Metastatic Breast Carcinoma in the Ovary (tissue), 3 donors: ENCODE measurements around the genes RFX5 and TCHHL1.

GRCh38 chr1:150852302-150852735 lies 24.1 kb downstream of the ARNT start:
- PRO-cap, 3 experiments = no peak in any of the 3 experiments

DNA sequence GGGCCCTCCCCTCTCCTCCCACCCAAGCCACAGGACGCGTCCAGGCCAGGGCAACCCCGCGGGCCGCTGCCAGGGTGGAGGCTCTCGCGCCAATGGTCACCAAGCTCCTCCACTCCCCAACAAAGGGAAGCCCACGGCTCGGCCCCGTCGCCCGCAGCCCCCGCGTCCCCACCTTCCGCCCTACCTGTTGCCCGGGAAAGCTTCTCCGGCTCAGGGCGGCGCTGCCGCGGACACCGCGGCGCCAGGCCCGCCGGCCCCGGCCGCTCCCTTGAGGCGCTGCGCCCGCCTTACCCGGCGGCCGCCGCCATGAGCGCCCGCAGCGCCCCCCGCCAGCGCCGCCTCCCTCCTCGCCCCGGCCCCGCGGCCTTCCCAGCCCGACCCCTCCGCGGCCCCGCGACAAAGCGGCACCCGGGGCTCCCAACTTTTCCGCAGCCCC lies 483 bp downstream of the CERS2 start:
- PRO-cap, 3 experiments = peak in 3 of 3 experiments; most common plus-strand start position 32 of the sequence (in 1); most common minus-strand start position 318 of the sequence (in 2)

GRCh38 chr1:151000258-151000938 lies 6.3 kb downstream of the MINDY1 start:
- PRO-cap, 3 experiments = no peak in any of the 3 experiments

- PRO-cap, 3 experiments = no peak in any of the 3 experiments
Measured at GRCh38 chr1:151051046-151052333, 3.9 kb downstream of the C1orf56 start.

GRCh38 chr1:151133337-151133902 lies 13.0 kb downstream of the SEMA6C start:
- PRO-cap, 3 experiments = no peak in any of the 3 experiments

GRCh38 chr1:151145561-151146521 lies 590 bp downstream of the SEMA6C start:
- PRO-cap, 3 experiments = no peak in any of the 3 experiments

DNA sequence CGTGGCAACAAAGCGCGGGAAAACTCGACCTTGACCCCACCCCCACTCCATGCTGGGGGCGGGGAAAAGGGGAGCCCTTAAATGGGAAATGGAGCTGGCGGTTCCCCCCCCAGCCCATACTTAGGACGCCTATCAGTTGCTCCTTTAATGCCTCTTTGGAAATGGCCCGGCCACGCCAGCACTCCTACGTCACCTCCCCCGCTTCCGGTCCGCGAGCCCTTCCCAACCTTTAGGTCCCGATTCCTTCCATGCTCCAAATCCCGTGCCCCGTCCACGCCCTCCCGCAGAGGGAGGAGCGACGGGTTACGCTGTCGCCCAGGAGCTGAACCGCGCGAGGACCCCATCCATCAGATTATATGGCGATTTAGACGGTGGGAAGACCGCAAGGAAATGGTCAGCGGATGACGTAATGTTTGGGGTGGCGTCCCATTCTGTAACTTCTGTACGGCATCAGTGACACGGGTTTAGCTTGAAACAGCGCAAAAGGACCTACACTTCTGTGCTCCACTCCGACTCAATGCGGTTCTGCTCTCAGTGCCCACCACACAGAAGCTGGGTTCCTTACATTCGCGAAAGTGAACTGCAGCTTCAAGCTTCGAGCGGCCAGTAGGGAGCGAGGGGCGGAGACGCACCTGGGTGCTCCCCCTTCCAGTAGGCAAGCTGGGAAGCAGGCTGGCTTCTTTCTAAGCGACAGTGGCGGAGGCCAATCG lies 628 bp upstream of the ZNF687 start:
- PRO-cap, 3 experiments = peak in 3 of 3 experiments; most common plus-strand start position 232 of the sequence (in 2); most common minus-strand start position 577 of the sequence (in 2)

DNA sequence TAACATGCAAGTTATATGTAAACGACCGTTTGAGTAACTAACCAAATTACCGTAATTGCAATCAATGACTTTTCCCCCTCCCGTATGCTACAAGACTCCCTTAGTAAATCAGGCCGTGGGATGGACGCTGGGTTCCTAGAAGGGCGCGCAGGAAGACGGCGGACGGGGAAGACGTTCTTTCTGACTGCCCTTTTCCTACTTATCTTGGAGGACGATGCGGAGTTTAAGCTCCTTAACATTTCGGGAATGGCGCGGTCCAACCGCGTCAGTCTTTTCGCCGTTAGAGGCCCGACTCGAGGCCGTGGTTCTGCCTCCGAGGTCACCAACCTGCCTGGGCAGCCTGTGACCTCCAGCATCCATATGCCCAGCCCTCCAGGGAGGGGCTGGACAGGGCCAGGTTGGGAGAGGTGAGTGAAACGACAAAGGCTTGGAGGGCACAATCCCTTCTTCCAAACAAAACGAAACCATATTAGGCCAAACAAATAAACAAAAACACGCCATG lies 768 bp upstream of the PI4KB start:
- PRO-cap, 3 experiments = peak in 1 of 3 experiments; most common plus-strand start position 103 of the sequence (in 1)

DNA sequence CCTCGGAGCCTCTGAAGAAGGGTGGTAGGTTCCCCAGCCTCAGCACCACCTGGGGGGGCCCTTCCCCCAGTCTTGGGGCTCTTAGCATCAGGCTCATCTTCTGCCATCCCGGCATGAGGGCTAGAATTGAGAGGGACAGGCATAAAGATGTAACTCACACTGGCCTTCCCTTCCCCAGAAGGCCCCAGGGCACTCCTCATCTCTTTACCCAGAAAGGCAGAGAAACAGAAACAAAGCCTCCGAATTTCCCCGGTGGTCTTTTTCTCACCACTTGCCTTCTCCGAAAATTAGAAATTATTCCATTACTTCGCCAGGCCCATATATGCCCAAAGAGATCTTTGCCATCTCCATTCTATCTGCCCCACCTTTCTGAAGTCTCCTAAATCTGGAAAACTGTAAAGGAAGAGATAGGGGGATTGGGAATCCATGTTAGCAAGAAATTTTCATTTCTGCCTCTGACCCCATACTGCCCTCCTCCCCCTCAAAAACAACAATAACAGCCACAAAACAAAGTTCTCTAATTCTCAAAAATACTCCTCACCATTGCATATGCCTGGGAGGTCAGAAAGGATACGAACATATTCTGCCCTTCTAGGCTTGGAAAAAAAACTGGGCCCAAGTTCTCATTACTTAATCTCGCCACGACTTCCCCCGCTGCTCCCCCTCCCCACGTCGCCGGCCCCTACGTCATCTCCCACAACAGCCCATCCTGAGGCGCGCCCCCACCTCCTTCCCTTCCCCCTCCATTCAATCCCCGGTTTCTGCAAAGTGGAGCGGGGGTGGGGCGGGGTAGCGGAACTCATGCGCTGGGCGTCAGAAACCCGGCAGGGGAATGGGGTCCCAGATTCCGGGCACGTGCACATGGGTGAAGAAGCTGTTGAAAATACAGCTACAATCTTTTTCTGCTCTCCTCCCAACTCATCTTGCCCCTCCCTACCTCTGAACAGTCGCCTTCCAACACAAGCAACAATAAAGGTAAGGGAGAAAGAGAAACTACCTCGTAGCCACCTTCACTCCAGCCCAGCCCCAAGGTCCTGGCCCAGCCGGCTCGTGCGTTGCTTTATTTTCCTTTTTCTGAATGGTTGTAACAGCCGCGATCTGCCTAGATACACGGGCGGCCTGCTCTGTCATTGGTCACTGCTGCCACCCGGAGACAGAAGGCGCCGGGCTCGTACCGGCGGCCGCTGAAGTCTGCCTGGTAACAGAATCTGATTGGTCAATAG lies at the start of gene RFX5:
TSS of gene RFX5 (minus strand) at position 1,039 of the 1,223 bp plus-strand sequence.
- PRO-cap, 3 experiments = peak in 3 of 3 experiments; most common plus-strand start position 827 of the sequence (in 1); most common minus-strand start position 1,036 of the sequence (in 2)

DNA sequence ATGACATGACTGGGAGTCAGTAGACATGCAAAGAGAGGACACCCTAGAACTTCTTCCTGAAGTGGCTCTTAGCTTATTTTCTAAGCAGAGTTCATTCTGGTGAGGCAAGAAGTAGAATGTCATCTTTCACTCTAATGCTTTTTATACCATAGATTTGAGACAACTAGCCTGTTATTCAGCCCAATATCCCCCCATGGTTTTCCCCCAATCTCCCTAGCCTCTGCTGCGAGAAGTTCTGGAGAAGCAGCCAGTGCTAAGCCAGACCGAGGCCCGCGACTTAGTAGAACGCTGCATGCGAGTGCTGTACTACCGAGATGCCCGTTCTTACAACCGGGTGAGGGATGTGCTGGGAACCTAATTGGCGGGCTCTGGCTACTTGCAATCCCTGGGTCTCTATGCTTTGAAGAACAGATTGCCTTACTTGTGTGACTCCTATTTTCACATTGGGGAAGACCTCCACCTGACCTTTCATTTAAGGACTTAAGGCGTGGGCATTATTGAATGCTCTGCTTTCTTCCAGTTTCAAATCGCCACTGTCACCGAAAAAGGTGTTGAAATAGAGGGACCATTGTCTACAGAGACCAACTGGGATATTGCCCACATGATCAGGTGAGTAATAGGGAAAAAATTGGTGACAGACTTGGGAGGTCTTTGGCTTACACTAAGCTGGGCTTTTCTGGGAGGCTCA lies 1.8 kb downstream of the PSMB4 start:
- PRO-cap, 3 experiments = no peak in any of the 3 experiments

GRCh38 chr1:151410148-151410809 lies 10.9 kb downstream of the PSMB4 start:
- PRO-cap, 3 experiments = no peak in any of the 3 experiments

DNA sequence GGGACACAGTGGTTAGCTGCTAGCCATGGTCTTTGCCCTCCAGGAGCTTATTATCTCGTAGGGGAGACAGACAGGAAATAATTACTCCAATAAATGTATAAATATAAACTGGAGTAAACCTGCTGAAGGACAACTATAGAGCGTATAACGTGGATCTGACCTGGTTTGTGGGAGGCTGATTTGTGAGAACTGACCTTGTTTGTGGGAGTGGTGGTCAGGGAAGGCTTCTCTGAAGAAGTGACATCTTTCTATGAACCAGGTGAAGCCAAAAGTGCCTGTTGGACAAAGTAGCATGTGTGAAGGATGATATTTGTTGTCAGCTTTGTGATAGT lies 3.4 kb downstream of the CGN start:
- PRO-cap, 3 experiments = no peak in any of the 3 experiments

GRCh38 chr1:151539378-151539978 lies 631 bp upstream of the TUFT1 start:
- PRO-cap, 3 experiments = peak in 3 of 3 experiments; most common plus-strand start chr1:151539845 (in 3); most common minus-strand start chr1:151539506 (in 1)

DNA sequence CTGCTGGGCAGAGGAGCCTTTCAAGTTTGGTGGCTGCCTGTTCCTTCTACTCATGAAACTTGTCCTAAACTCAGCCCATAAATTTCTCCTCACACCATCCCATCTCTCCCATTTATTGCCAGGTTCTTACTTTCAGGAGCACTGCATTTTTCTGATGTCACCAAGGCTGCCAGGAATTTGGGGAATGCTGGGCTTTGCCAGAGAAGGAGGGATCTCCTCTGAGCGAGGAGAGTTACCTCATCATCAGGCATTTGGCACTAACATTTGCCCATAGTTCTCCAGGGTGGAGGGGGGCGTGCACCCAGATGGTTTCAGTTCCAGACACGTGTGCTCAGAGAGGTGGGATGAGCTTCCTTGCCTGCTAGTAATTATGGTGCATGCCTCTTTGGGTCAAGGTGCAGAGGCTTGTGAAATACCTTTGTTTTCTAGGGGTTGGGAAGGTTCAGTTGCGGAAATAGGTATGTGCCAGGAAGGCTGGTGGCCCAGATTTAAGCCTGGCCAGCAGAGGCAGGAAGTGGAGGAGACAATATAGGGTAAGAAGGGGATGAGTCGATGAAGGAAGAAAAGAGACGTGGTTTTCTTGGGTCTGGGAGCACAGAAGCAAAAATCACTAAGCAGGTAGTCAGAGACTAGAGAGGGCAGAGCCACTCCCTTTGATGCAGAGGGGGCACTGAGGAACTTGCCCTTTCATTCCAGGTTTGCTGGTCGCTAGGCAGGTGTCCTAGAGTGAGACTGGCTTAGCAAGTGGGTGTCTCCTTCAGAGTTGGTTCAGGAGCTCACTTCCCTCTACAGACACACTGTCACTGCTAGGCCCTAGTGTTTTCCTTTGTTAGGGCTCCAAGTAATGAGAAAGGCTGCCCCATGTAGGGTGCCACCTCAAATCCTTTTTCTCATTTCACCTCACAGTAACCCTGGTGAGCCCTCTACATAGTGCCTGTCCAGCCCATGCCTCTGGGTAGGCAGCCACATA lies 7.2 kb downstream of the TUFT1 start:
- PRO-cap, 3 experiments = peak in 1 of 3 experiments; most common plus-strand start position 314 of the sequence (in 1); most common minus-strand start position 61 of the sequence (in 1)

GRCh38 chr1:151716888-151717371 lies 327 bp upstream of the CELF3 start:
- PRO-cap, 3 experiments = no peak in any of the 3 experiments

- PRO-cap, 3 experiments = no peak in any of the 3 experiments
Measured at GRCh38 chr1:151846124-151847208, 6.8 kb upstream of the C2CD4D start.

- PRO-cap, 3 experiments = no peak in any of the 3 experiments
Measured at GRCh38 chr1:151988576-151988989, 5.1 kb downstream of the S100A10 start.

GRCh38 chr1:151992931-151993583 lies 602 bp downstream of the S100A10 start:
- PRO-cap, 3 experiments = peak in 1 of 3 experiments; most common plus-strand start chr1:151993211 (in 1); most common minus-strand start chr1:151993042 (in 1)

DNA sequence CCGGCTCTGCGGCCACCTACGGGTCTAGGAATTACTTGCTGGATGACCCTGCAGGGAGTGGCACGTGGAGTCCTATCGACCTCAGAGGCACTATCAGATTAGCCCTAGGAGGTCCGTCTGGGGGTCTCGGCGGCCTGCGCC lies 413 bp upstream of the S100A10 start:
- PRO-cap, 3 experiments = no peak in any of the 3 experiments

- PRO-cap, 3 experiments = no peak in any of the 3 experiments
Measured at GRCh38 chr1:152088946-152089200, at the start of gene TCHHL1. TCHHL1 (minus strand) TSS chr1:152089064.